Subcutaneous preadipocyte (primary cell): ENCODE measurements around a stretch of chr7.

DNA sequence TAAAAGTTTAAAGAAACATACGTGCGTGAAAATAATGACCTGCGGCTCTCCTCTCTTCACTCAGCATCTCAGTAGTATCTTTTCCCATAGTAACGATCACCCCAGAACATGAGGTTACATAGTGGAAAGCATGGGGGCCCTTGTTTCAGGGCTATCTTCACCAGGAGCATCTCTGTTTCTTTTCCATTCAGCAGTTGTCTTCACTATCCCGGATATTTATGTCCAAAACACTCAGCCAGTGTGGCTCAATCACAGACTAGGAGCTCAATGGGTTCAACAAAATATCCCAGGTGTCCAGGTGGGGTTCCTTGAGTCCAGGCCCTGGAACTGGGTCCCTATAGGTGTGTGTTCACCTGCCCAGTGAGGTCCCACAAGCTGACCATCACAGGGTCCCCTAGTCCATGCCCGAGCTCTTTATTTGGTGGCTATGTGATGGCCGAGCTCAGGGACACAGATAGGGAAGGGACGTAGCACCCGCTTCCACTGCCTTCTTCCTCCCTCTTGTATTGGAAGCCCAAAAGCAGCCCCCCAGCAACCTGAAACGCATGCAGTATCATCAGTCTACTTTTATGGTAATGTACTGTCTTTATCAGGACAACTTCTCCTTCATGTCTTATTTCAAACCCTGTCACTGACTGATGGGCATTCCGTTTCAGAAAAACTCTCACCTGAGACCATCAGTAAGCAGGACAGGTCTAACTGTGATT is 78.9 kb upstream of the DDC start:
- CAGE, long polyA plus RNA = no peak

- CAGE, long polyA plus RNA = no peak
Measured at GRCh38 chr7:50697006-50697205, 85.8 kb downstream of the GRB10 start.

- CAGE, long polyA plus RNA = no peak
Measured at GRCh38 chr7:50733419-50733994, 49.2 kb downstream of the GRB10 start.

- CAGE, long polyA plus RNA = no peak
Measured at GRCh38 chr7:51081342-51081680, 235.3 kb downstream of the COBL start.

- CAGE, long polyA plus RNA = no peak
Measured at GRCh38 chr7:51127306-51128094, 189.1 kb downstream of the COBL start.

DNA sequence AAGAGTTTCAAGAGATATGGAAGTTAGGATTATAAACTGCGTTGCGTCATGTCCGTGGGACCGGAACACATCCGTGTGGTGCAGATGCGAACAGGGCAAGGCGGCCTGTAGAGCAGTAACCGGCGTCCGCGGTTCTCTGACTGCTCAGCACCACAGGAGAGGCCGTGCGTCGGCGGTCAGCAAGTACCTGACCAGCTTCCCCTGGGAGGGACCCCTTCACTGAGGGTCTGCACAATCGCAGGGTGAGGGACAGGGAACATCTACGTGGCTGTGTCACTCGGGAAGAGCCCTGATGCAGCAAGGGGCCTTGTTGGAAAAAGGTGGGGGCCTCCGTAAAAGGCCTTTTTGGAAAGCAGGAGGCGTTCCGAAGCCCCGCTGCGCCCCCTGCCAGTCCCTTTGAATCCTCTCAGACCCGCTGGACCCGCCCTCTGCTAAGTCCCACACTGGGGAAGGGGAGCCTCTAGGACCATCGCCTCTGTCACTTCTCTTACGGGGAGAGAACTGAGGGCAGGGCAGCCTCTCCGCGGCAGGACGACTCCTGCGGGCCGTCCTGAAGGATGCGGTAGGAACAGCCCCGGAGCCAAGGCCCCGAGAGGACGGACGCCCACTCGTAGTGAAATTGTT is 771.6 kb upstream of the COBL start:
- CAGE, long polyA plus RNA = no peak

GRCh38 chr7:54703380-54703794 is 55.6 kb downstream of the SEC61G start:
- CAGE, long polyA plus RNA = no peak

GRCh38 chr7:54774173-54774430 is 15.1 kb upstream of the SEC61G start:
- CAGE, long polyA plus RNA = no peak

- CAGE, long polyA plus RNA = no peak
Measured at GRCh38 chr7:54888205-54889136, 129.5 kb upstream of the SEC61G start.

- CAGE, long polyA plus RNA = no peak
Measured at GRCh38 chr7:54967203-54967655, 51.6 kb upstream of the EGFR start.

DNA sequence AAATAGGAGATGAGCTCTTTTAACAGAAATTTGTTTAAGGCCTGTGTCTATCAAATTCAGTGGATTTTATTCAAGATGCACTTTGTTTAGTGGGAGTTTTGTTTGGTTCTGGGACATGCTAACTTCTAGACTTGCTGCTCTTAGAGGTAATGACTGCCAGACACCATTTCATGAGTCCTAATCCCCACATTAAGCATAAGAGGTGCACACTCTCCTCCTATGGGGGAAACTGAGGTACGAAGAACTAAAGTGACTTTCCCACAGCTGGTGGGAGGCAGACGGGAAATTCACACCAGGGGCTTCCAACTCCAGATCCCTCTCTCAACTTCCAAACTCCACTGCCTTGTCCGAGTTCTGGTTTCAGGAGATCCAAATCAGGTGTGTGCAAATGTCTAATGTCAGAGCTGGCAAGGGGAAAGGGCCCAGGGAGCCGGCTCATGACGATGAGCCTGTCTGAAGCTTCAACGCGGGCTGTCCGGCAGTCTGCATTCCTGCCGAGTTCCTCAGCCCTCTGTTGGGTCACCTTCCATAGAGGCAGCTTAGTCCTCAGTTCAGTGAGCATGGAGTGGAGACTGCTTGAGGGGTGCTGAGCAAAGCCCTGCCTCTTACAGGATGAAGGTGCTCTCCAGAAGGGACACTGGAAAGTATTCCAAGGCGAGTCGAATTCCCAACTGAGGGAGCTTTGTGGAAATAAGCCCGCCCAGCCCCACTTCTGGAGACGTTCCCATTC is 3.0 kb downstream of the EGFR start:
- CAGE, long polyA plus RNA = no peak

DNA sequence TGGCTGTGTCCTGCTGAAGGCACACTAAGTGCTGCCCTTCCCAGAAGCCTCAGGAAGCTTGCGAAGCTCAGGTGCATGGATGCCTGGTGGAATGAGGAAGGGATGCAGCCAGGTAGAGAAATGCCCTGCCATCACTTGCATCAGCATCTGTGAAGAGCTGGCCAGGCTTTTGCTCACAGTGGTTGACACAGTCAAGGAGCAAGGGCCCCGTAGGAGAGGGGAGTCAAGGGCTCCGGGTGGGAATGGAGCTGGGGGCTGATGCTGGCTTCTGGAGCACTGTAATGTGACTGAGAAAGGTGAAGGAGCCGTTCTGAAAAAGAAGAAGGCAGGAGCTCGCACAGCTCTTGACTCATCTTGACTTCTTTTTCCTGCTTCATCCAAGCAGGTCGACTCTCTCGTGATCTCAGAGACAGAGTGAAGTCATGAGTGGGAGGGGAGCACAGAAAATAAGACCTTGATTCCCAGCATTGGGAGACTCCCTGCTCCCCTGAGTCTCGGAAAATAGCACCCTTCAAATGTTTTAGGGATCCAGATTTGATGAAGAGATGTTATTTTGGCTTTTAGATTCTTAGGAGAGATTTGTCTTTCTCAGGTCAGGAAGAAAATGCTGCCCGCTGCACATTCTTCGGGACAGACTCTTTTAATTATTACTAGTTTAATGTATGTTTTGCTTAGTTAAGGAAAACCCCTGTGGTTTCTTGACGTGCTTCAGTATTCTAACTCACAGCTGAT is 33.9 kb downstream of the EGFR start:
- CAGE, long polyA plus RNA = no peak

DNA sequence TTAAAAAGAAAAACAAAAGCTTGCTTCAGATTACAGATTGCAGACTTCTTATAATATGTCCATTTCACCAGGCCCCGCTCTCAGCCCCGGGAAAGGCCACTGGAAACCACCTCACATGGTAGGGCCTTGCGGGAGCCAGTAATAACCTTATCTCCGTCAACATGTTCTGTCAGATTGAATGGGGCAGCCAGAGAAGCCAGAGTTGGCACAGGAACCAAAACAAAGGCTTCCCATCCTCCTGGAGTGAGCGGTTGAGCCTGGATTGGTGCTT is 108.9 kb downstream of the EGFR start:
- CAGE, long polyA plus RNA = no peak

DNA sequence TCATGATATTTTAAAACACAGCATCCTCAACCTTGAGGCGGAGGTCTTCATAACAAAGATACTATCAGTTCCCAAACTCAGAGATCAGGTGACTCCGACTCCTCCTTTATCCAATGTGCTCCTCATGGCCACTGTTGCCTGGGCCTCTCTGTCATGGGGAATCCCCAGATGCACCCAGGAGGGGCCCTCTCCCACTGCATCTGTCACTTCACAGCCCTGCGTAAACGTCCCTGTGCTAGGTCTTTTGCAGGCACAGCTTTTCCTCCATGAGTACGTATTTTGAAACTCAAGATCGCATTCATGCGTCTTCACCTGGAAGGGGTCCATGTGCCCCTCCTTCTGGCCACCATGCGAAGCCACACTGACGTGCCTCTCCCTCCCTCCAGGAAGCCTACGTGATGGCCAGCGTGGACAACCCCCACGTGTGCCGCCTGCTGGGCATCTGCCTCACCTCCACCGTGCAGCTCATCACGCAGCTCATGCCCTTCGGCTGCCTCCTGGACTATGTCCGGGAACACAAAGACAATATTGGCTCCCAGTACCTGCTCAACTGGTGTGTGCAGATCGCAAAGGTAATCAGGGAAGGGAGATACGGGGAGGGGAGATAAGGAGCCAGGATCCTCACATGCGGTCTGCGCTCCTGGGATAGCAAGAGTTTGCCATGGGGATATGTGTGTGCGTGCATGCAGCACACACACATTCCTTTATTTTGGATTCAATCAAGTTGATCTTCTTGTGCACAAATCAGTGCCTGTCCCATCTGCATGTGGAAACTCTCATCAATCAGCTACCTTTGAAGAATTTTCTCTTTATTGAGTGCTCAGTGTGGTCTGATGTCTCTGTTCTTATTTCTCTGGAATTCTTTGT is 162.3 kb downstream of the EGFR start:
- CAGE, long polyA plus RNA = no peak

GRCh38 chr7:55200163-55200753 is 164.9 kb upstream of the LANCL2 start:
- CAGE, long polyA plus RNA = no peak

GRCh38 chr7:55465925-55466380 is 100.8 kb downstream of the LANCL2 start:
- CAGE, long polyA plus RNA = no peak

- CAGE, long polyA plus RNA = no peak
Measured at GRCh38 chr7:55514800-55515231, 57.5 kb downstream of the VOPP1 start.

DNA sequence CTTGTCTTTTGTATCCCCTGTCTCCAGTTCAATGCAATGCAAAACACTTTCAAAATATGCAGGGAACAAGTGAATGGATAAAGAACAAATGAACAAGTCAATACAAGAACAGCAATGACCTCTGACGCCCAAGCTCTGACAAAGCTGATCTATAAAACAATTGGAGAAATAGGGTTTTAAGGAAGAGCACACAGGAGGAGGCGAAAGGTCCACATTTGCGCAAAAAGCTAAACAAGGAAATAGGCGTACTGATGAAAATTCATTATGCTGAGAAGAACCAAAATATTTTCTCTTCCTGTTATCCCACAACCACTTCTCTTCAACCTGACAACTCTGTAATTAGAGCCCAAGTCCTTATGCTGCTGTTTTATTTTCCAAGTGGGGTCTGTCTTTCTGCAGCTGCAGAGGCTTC is 53.0 kb downstream of the VOPP1 start:
- CAGE, long polyA plus RNA = no peak

GRCh38 chr7:55520487-55521293 is 51.6 kb downstream of the VOPP1 start:
- CAGE, long polyA plus RNA = no peak

DNA sequence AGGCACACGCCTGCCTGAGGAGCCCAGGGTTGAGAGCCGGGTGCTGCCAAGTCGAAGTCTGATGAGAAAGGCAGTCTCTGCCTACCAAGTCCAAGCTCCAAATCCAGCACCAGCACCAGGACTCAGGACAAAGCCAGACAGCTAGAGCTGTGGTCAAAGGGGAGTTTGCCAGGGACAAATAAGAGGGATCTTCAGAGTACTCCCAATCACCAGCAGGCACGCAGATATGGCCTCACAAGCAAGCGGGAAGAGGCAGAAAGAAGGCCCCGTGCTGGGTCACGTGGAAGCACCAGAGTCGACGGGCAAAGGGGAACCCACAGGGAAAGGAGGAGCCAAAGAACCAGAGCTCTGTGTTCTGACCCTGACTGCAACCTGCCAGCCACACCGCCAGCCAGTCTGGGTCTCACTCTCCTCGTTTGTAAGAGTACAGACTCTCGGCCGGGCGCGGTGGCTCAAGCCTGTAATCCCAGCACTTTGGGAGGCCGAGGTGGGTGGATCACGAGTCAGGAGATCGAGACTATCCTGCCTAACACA is 47.5 kb downstream of the VOPP1 start:
- CAGE, long polyA plus RNA = no peak